Karpas-422 (cell line): ENCODE measurements around the gene EDN3.

GRCh38 chr20:58890720-58891211 lies 455 bp upstream of the GNAS start:
- PRO-cap = bidirectional peak, plus-strand start at chr20:58891004, minus-strand start at chr20:58890905
- RAMPAGE, long total RNA = no peak

DNA sequence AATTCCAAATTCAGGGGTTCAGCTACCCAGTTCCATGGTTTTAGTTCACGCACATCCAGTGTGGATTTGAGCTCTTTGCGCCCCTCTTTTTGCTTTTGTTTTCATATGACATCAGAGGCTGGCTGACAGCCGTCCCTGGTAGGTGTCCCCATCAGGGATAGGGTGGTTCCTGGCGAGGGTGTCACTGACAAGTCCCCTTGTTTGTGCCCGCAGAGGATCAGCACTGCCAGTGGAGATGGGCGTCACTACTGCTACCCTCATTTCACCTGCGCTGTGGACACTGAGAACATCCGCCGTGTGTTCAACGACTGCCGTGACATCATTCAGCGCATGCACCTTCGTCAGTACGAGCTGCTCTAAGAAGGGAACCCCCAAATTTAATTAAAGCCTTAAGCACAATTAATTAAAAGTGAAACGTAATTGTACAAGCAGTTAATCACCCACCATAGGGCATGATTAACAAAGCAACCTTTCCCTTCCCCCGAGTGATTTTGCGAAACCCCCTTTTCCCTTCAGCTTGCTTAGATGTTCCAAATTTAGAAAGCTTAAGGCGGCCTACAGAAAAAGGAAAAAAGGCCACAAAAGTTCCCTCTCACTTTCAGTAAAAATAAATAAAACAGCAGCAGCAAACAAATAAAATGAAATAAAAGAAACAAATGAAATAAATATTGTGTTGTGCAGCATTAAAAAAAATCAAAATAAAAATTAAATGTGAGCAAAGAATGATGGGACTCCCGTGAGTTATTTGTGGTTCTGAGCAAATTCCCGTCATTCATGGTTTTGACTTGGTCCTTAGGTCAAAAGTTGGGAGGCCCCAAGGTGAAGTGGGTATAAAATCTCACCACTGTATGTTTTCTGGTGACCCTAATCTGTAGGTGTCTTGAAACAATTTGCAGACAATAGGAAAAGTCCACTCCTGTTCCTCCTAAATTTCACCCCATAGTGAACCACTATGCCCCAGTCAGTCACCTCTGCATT lies 19.5 kb downstream of the GNAS start:
- PRO-cap = no peak
- RAMPAGE, long total RNA = no peak

DNA sequence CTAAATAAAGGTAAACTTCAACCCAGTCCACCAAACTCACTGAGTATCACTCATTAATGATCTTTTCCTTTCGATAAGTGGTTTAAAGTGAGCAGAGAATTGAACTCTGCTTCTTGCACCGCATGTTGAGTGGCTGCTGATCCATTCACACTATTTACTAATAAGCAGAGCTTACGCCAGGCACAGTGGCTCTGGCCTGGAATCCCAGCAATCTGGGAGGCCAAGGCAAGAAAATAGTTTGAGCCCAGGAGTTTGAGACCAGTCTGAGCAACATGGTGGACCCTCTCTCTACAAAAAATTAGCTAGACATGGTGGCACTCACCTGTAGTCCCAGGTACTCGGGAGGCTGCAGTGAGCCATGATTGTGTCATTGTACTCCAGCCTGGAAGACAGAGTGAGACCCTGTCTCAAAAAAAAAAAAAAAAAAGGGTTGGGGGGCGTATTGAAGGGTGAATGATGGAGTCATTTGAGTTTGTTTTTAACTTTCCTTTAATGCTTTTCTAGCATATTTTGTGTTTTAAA lies 11.4 kb downstream of the NELFCD start:
- PRO-cap = no peak
- RAMPAGE, long total RNA = no peak

- PRO-cap = no peak
- RAMPAGE, long total RNA = no peak
Observed at GRCh38 chr20:59013797-59014415, 5.3 kb upstream of the TUBB1 start.

DNA sequence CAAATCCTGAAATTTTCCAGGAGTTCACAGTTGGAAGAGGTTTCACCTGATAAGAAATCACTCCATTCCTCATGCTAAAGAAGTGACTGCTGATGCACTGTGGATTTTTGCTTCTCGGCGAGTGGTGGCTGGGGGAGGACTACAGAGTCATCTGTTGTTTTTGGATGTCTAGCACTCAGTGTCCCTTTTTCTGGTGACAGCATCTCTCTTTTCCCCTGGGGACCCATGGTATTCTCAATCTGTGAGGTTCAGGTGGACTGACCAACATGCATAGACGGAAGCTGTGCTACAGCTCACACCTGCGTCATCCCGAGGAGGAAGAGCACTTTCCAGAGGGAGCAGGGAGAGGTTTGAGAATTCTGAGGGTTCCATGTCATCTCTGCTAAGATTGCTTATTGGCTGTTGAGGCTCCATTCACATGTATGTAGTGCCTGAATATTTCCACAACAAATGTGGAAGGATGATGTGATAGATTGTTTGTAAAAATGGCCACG lies 42.7 kb upstream of the ZNF831 start:
- PRO-cap = no peak
- RAMPAGE, long total RNA = no peak

- PRO-cap = no peak
- RAMPAGE, long total RNA = no peak
Observed at GRCh38 chr20:59124153-59124966, 39.3 kb upstream of the ZNF831 start.

DNA sequence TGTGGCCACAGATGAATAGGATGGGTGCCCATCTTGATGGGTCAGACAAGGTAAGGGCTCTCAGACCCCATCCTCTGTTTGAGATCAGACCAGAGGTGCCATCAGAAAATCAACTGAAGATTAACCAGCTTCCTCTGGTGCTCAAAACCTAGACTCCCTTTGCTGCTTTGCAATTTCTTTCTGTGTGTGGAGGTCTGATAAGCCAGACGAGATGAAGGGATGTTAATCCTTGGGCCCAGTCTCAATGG lies 14.6 kb upstream of the ZNF831 start:
- PRO-cap = no peak
- RAMPAGE, long total RNA = no peak

GRCh38 chr20:59149498-59150619 lies 13.8 kb upstream of the ZNF831 start:
- PRO-cap = no peak
- RAMPAGE, long total RNA = no peak

DNA sequence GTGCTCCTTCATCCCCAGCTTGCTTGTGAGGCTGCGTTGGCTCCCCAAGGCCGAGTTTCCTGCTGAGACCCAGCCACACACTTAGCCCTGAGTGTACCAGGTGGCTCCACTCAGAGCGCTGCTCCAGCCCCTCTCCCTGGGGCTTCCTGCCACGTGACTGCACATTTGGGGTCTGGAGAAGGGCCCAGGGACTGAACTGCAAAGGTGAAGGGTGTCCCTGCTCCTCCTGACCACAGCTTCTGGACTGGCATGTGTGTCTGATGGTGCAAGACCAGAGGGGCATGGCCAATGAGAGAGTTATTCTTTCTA lies 3.2 kb upstream of the ZNF831 start:
- PRO-cap = no peak
- RAMPAGE, long total RNA = no peak

- PRO-cap = no peak
- RAMPAGE, long total RNA = no peak
Observed at GRCh38 chr20:59299825-59300178, 609 bp upstream of the EDN3 start.

GRCh38 chr20:59300179-59301160 lies at the start of gene EDN3:
Gene EDN3 (plus strand): TSS chr20:59300611.
- PRO-cap = no peak
- RAMPAGE, long total RNA = no peak

GRCh38 chr20:59308659-59309290 lies 8.4 kb downstream of the EDN3 start:
- PRO-cap = no peak
- RAMPAGE, long total RNA = no peak

GRCh38 chr20:59469566-59470292 lies 134.6 kb upstream of the PHACTR3 start:
- PRO-cap = no peak
- RAMPAGE, long total RNA = no peak

- PRO-cap = no peak
- RAMPAGE, long total RNA = no peak
Observed at GRCh38 chr20:59577199-59577797, 27.0 kb upstream of the PHACTR3 start.

- PRO-cap = no peak
- RAMPAGE, long total RNA = no peak
Observed at GRCh38 chr20:59675008-59675409, 70.7 kb downstream of the PHACTR3 start.

GRCh38 chr20:59836607-59837042 lies 96.8 kb downstream of the SYCP2 start:
- PRO-cap = no peak
- RAMPAGE, long total RNA = no peak

DNA sequence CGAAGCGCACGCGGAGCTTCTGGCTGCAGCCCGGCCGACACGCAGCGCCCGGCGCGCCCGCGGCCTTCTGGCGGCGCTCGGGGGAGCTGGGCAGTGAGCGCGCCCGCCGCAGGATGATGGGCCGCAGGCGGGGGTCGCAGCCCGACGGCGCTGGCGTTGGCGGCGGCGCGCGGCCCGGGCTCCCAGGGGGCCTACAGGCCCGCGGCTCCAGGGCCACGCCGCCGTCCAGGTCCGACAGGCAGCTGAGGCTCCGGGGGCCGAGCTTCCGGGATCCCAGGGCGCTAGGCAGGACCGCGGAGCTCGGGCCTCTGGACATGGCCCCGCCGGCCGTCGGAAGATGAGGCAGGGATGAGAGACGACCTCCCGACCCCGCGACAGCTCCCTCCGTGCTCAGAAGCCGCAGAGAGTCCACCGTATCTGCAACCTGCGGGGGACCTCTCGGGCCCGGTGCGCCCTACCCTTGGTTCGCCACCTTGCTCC lies 449 bp downstream of the PPP1R3D start:
- PRO-cap = no peak
- RAMPAGE, long total RNA = no peak

DNA sequence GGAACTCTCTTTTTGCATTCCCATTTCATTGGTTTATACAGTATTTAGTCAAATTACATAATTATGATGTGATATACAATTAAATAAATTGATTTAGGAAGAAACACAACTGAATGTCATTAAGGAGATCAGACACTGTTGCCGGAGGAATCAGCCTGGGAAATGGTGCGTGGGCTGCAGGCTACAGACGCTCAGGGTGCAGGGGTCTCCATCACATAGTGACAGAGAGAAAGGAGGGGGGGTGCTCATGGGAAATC lies 391.7 kb upstream of the CDH4 start:
- PRO-cap = no peak
- RAMPAGE, long total RNA = no peak

DNA sequence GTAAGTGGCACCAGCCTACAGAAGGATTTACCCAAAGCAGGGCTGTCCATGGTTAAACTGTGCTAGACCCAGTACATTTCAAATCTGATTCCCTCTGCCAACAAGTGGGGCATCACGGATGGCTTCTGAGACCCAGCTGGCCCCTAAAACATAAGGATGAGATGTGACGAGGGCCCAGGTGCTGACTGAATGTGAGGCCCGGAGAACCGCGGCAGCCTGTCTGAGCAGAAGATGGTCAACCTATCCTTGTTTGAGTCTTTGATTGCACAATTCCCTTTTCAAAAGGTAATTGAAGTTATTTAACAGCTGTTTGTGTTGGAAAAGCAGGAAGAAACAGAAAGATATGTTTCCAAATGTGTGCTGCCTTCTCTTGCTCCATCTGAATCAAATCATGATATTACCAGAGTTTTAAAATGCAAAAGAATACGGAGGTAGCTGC lies 276.4 kb upstream of the CDH4 start:
- PRO-cap = no peak
- RAMPAGE, long total RNA = no peak

- PRO-cap = no peak
- RAMPAGE, long total RNA = no peak
Observed at GRCh38 chr20:61437003-61438172, 185.3 kb downstream of the CDH4 start.